Ishikawa (cell line): Measurements from ENCODE around the genes SULT1A4, SPN and C16orf54.

- RRBS: no CpG with 5 or more reads among the region's 4 CpGs
These were observed 837 bp downstream of the CD19 start for GRCh38 chr16:28932708-28932907.

DNA sequence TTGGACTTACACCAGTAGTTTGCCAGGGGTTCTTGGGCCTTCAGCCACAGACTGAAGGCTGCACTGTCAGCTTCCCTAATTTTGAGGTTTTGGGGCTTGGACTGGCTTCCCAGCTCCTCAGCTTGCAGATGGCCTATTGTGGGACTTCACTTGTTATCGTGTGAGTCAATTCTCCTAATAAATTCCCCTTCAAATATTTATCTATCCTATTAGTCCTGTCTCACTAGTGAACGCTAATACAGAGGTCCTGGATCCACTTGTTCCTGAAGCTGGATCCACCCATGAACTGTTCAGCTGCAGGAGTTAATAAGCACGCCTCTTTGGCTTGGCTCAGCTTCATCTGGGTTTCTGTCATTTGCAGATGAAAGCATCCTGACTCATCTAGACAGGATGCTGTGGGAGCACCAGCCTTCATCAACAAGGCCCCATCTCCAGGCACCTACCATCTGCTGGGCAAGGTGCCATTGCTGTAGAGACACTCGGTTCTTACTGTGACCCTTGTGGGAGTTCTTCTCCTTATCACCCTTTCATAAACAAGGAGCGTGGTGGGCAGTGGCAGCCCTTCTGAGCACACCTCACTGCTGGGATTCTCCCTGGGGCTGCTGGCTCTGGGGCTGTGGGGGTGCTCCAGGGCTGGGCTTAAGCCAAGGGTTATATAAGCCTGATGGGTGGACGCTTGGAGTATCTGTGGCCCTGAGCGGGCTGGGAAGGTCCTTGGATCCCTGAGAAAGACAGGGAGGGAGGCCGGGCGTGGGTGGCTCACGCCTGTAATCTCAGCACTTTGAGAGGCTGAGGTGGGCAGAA, 23.2 kb downstream of the LAT start:
- RRBS: no CpG with 5 or more reads among the region's 10 CpGs

GRCh38 chr16:29106164-29106766, 121.4 kb downstream of the LAT start:
- RRBS: no CpG with 5 or more reads among the region's 9 CpGs

DNA sequence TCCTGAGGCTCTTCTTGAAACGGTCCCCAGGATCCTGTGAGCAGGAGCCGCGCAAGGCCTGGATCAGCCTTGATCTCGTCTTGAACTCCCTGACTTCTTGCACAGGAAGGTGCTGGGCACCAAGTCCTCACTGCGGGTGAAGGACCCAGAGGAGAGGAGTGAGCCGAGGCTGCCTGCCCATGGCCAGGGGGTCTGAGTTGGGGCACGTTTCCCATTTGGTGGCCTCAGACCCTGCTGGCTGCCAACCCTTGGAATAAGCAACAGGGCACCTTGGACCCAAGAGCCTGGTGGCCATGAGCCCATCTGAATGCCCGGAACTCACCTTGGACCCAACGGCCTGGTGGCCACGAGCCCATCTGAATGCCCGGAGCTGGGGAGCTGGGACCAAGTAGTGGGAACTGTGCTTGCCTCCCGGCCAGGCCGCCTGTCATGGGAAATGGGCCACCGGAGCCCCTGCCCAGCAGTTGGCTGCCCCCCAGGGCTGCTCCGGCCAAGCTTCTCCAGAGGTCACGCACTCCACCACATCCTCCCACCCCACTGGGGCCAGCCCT, 146.0 kb downstream of the LAT start:
- RRBS: 84% methylated on average over 1 of the region's 16 CpGs

DNA sequence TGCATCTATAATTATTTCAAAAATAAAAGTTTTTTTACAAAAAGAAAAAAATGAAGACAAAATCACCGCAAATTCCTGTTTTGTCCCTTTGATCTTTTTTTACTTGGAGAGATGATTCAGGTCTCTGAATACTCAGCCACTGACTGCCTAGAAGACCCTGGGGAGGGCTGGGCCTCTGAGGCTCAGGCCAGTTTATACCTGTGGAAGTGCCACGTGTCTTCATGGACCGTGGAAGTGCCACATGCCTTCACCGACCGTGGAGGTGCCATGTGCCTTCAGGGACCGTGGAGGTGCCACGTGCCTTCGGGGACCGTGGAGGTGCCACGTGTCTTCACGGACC, 170.6 kb downstream of the LAT start:
- RRBS: no CpG with 5 or more reads among the region's 11 CpGs

- RRBS: no CpG with 5 or more reads among the region's 1 CpG
These were observed 187.6 kb downstream of the LAT start for GRCh38 chr16:29172449-29172896.

- RRBS: no CpG with 5 or more reads among the region's 16 CpGs
These were observed 197.6 kb downstream of the LAT start for GRCh38 chr16:29182354-29182992.

GRCh38 chr16:29200161-29200952, 206.2 kb downstream of the NPIPB11 start:
- RRBS: 97% methylated on average over 1 of the region's 19 CpGs

- RRBS: no CpG with 5 or more reads among the region's 4 CpGs
These were observed 133.5 kb downstream of the NPIPB11 start for GRCh38 chr16:29273025-29273492.

DNA sequence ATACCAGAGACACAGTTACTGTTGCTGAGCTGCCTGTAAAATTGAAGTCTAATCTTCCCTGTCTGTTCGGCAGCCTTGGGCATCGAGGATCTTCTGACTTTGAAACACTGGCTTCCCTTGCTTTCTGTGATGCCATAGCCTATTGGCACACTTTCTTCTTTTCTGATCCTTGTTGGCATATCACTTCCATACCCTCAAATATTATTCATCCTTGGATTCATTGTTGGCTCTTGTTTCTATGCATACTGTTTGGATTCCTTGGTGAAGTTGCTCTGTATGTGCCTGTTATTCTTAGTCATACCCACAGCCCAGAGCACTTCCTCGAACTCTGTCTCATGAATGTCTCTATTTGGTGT, 63.7 kb downstream of the NPIPB11 start:
- RRBS: no CpG with 5 or more reads among the region's 3 CpGs

DNA sequence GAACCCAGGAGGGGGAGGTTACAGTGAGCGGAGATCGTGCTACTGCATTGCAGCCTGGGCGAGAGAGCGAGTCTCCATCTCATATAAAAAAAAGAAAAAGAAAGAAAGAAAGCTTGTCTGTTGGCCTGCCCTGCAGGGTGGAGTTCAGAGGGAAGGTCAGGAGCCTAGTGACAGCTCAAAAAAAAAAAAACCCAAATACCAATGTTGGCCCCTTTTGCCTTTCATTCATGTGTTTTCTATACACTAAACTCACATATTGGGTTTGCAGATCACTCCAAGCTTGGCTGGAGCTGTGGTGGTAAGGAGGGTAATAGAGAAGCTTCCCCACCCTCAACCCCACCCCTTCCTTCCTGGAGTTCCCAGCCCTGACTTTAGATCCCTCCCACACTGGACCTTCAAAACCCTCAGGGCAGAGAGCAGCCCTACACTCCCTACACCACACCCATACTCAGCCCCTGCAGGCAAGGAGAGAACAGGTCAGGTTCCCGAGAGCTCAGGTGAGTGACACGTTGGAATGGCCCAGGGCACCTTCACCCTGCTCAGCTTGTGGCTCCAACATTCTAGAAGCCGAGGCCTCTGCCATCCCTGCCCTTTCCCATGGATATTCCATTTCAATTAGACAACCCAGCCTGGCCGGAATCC, at the start of gene SULT1A4:
Gene SULT1A4 (plus strand): TSS at position 425 of the 642 bp plus-strand sequence.
- RRBS: no CpG with 5 or more reads among the region's 8 CpGs

DNA sequence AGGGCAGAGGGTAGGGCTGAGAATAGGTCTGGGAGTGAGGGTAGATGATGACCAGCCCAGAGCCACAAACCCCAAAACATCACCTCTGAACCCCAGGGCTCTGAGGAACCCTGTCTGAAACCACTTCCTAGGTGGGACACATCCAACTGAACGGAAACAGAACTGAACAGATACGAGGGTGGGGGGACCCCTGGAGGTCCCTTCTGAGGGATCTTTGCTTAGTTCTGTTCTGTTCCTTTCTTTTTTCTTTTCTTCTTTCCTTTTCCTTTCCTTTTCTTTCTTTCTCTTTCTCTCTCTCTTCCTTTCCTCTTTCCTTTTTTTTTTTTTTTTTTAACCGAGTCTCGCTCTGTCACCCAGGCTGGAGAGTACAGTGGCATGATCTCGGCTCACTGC, 22.0 kb upstream of the SPN start:
- RRBS: no CpG with 5 or more reads among the region's 5 CpGs

DNA sequence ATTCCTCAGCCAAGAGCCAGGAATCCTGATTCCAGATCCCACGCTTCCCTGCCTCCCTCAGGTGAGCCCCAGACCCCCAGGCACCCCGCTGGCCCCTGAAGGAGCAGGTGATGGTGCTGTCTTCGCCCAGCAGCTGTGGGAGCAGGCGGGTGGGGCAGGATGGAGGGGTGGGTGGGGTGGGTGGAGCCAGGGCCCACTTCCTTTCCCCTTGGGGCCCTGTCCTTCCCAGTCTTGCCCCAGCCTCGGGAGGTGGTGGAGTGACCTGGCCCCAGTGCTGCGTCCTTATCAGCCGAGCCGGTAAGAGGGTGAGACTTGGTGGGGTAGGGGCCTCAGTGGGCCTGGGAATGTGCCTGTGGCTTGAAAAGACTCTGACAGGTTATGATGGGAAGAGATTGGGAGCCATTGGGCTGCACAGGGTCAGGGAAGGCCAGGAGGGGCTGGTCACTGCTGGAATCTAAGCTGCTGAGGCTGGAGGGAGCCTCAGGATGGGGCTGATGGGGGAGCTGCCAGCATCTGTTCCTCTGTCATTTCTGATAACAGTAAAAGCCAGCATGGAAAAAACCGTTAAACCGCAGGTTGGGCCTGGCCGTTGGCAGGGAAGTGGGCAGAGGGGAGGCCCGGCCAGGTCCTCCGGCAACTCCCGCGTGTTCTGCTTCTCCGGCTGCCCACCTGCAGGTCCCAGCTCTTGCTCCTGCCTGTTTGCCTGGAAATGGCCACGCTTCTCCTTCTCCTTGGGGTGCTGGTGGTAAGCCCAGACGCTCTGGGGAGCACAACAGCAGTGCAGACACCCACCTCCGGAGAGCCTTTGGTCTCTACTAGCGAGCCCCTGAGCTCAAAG, at the start of gene SPN:
Gene SPN (plus strand): TSS at position 228 of the 838 bp plus-strand sequence.
- RRBS: no CpG with 5 or more reads among the region's 20 CpGs

DNA sequence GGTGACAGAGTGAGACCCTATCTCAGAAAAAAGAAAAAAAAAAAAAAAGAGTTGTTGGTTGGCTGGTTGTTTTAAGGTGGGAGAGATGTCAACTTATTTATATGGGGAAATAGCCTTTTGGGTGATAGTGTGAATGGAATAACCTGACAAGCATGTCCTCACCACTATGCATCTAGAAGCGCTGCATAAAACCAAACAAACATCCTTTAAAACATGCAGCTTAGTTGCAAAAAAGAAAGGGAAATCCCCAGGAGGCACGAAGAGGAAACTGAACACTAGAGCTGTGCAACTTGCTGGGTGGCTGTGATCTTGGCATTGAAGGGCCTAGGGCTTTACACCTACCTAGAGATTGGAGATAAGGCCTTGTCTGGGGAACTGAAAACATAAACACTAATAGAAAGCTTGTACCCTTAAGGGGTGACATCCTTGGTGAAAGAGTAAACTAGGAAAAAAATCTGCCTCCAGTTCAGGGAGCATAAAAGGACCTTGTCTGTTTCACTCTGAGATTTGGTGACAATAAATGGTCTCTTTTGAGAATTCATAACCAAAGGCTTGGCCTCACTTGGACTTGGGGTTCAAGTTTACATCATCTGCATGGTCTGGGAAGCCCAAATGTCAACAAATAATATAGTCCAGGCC, 7.2 kb downstream of the C16orf54 start:
- RRBS: no CpG with 5 or more reads among the region's 2 CpGs

GRCh38 chr16:29741068-29741475, 4.7 kb downstream of the C16orf54 start:
- RRBS: no CpG with 5 or more reads among the region's 3 CpGs

- RRBS: no CpG with 5 or more reads among the region's 2 CpGs
These were observed 4.3 kb downstream of the C16orf54 start for GRCh38 chr16:29741568-29741880.

- RRBS: no CpG with 5 or more reads among the region's 12 CpGs
These were observed at the start of gene C16orf54 for GRCh38 chr16:29745848-29746337. Gene C16orf54 (minus strand): TSS chr16:29745990.

DNA sequence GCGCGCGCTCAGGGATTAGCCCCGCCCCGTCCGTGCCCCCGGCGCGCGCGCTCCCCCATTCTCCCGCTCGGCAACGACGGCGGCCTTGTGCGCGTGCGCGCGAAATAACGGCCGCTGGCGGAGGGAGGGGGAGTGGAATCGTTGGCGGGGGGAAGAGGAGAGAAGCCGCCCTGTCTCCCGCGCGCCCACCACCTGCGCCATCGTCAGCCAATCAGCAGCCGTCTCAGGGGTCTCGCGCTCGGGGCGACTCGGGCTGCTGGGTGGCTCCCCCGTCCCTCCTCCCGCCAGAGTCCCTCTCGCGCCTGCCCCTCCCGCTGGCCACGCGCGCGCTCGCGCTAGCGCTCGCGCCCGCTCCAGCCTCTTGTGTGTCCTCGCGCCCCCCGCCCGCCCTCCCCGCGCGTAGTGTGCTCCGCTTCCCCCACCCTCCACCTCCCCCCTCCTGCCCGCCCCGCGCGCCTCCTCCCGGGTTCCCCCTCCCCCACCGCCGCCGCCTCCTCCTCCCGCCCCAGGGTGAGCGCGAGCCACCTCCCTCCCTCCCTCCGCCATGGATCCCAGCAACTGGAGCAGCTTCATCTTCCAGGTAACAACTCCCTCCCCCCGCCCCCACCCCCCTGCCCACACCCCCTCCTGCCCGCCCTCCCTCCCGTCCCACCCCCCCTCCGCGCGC, 595 bp upstream of the MAZ start:
- RRBS: 63% methylated on average over 4 of the region's 79 CpGs

DNA sequence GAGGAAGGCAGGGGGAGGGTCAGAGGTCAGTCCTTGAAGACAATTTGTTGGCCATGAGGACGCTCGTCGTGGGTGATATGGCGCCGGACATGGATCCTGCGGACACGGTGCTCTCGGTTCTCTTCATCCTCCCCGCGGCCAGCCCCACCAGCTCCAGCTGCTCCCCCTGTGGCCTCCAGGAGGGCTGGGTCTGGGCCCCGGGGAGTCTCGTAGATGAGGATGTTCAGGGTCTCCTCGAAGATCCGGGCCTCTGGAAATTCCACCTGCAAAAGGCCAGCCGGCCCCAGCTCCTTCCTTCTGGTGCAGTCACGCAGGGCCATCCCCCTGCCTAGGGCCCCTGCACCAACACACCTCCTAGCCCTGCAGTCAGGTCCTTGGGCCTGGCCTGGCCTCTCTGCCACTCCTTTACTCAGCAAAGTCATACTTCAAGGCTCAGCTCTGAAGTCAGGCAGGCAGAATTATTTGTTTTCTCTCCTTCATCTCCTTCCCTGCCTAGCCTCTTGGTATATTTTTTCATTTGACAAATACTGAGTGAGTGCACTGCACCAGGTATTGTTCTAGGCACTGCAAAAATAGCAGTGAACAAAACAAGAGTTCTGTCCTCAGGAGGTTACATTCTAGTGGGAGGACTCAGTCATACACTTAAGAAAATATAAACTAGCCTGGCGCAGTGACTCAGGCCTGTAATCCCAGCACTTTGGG, 6.7 kb downstream of the ASPHD1 start:
- RRBS: 93% methylated on average over 6 of the region's 17 CpGs

DNA sequence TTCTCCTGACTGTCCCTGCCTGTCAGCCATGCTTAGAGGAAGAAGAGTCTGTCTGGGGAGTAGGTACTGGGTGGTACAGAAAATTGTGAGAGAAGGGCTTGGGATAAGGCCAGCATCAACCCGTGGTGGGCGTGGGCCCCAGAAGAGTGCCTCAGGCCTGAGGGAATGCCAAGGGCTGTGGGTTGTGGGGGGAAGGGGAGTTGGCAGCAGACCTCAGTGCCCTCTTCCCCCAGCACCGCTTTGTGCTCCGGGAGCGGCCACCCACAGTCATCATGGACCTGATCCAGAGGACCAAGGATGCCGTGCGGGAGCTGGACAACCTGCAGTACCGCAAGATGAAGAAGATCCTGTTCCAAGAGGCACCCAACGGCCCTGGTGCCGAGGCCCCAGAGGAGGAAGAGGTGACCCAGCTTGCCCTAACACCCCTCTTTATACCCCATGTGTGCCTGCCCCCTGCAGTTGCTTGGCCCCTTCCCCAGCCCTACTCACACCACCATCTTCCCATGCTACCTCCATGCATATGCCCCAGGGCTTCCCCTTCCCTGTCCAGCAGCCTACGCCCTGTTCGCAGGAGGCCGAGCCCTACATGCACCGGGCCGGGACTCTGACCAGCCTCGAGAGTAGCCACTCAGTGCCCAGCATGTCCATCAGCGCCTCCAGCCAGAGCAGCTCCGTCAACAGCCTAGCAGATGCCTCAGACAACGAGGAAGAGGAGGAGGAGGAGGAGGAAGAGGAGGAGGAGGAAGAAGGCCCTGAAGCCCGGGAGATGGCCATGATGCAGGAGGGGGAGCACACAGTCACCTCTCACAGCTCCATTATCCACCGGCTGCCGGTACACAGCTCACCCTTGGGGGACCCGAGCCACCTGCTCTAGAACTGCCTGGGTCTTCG, 9.1 kb downstream of the TAOK2 start:
- RRBS: 91% methylated on average over 2 of the region's 24 CpGs